Foreskin keratinocyte (primary cell): ENCODE measurements around a stretch of chr11.

DNA sequence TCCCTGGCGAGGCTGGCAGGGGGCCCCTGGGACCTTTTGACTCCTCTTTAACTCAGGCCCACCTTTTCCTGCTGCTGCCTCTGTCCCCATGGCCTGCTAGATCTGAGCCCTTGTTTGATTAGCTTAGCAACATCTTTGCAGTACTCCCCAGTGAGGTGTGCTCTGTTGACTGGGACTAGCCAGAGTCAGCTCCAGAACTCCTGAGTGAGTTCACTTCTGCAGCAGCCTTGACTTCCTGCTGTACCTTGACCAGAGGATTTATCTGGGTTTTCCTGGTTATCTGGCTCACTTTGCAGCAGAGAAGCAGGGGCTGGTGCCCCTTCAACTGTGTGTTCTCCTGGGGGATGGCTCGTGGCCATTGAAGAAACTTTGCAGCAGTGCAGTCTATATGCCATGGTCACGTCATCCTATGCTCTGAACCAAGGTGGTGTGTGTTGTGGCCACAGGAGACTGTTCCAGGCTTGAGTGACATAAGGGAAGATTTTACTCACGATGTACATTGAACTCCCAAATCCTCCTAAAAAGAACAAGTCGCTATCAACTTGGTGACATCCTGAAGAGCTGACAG lies 183.7 kb downstream of the DBX1 start:
- RAMPAGE, total RNA, result no peak

DNA sequence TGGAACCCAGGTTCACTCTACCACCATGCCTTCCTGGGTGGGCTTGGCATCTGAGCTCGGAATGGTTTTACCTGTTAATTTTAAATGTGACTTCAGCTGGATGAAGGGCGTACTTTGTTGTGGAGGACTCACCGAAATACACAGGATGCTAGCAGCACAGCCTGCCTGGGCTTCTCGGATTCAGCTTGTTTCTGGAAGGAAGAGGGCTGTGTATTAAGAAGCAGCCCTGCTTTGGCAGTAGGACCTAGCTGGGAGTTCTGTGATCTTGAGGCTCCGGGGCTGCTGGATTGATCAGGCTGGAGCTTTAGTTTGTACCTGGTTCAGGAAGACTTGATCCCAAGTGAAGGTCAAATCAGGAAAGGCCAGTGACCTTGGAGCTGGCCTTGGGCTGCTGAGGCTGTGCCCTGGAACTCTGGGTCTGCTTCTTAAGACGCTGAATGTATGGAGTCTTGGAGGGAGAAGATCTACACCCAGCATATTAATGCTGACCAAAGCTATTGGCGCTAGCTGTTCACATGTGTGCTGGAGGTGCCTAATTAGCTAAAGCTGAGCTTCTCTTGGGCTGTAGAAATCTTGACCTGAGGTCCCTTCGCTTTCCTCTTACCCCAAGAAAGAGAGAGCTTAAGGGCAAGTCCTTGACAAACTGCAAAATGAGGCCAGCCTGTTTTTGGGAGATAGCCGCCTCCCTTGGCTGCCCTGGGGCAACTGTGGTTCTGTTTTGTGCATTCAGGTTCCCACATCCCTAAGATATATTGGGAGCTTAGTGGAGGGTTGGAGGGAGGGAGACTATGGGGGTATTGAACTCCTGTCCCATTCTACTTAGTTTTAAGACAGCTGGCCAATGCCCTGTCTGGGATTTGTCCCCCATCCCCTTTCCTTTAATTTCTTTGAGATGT lies 136.0 kb downstream of the DBX1 start:
- RAMPAGE, total RNA, result no peak

- RAMPAGE, total RNA, result no peak
Observed at GRCh38 chr11:20042197-20042886, 117.9 kb downstream of the DBX1 start.

- RAMPAGE, total RNA, result no peak
Observed at GRCh38 chr11:20048683-20049518, 111.4 kb downstream of the DBX1 start.

DNA sequence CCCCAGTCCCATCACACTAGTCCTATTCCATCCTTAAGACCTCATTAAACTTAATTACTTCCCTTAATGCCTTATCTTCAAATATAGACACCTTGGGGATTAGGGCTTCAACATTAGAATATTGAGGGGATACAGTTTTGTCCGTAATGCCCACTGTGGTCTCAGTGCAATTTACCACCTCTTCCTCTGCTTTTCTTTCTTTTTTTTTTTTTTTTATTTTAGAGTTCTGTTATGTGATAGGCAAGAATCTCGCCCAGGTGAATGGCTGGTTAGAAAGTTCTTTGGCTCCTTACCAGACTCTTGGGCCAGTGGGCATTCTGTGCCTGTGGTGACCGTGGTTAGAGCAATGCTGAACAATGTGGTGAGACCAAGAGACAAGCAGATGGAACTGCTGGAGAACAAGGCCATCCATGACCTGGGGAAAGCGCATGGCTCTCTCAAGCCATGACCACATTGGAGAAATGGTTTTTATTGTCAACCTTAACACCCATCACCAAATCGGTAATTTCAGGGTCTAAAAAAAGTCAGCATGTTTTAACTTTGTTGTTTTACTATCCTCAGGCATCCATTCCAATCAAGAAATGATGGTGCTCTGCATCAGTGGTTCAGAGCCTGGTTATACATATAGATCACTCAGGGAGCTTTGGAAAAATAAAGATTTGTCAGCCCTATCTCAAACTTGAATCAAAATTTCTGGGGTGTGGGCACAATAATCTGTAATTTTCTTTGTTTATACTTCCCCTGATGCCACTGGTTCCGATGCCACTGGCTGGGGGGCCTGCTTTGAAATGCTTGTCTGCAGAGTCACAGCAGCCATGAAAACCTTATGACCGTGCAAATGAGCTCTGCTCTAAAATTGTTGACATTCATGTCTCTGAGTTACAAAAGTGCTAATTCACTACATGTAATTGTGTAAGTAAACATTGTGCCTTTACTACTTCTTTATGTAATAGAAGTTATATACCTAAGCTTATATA lies 4.5 kb upstream of the PRMT3 start:
- RAMPAGE, total RNA, result no peak

DNA sequence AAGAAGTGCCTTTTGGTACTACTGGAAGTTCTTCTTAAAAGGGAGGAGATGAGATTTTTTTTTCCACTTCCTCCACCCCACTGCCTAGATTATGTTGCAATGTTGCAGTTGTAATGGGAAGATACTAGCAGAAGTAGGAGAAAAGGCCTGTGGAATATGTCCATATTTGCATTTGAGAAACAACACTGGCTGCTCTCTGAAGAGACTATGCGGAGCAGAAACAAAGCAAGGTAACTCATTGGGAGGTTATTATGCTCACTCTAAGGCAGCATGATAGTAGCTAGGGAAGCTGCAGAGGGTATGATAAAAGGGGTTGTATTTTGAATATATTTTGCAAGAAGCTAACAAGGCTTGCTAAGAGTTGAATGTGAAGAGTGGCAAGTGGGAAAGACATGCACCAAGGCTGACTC lies 280.5 kb upstream of the ANO5 start:
- RAMPAGE, total RNA, result no peak

GRCh38 chr11:22076219-22076920 lies 116.5 kb upstream of the ANO5 start:
- RAMPAGE, total RNA, result no peak

GRCh38 chr11:22147840-22148311 lies 45.0 kb upstream of the ANO5 start:
- RAMPAGE, total RNA, result no peak

DNA sequence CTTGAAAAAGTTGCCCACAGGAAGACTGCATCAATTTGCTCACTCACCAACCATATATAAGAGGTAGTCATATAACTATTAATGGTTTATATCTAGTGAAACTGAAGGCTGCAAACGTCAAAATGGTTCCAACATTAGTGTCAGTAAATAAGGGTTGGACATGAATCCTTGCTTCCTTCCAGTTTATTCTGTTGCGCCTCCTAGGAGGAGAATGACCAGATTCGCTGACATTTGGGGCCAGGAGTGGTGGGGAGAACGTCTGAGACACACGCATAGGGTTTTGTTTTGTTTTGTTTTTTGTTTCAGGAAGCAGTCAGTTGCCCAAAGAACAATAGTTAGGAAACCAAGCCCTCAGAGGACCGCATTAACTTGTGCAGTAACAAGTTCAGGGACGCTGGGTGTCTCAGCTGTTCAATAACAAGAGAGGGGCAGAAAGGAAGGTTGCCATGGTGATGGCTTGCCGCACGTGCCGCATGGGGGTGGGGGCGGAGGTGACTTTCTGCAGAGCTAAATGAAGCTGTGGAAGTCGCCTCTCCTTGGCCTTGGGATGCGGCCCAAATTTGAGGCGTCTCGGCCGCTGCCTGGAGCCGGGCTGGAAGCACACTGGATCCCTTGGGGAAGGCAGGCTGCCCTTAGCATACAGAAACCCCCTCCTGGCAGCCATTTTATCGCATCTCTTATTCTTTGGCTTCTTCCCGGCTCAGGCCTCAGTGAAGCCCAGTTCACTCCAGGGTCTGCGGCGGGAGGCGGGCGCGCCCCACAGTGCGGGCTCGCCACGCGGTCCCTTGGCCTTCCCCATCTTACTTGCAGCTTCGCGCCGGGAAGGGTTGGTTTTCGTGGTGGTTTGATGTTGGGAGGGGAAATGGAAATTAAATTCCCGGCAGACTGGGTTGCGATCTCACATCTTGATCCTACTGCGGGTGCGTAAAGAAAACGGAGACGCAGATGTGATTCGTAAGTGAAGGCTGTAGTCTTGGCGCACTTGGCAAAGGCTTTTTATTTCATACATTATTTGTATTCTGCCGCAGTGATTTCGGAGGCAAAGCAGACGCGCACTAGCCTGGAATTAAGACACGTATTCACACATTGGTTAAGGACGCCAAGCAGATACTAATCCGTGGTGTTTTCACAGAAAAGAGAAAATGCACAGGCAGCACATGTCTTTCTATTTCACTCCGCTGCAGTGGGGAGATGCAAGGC lies 94.2 kb downstream of the SLC17A6 start:
- RAMPAGE, total RNA, result no peak

GRCh38 chr11:25924512-25924782 lies 407.5 kb upstream of the ANO3 start:
- RAMPAGE, total RNA, result no peak

- RAMPAGE, total RNA, result no peak
Observed at GRCh38 chr11:26965442-26966010, 28.4 kb upstream of the FIBIN start.

DNA sequence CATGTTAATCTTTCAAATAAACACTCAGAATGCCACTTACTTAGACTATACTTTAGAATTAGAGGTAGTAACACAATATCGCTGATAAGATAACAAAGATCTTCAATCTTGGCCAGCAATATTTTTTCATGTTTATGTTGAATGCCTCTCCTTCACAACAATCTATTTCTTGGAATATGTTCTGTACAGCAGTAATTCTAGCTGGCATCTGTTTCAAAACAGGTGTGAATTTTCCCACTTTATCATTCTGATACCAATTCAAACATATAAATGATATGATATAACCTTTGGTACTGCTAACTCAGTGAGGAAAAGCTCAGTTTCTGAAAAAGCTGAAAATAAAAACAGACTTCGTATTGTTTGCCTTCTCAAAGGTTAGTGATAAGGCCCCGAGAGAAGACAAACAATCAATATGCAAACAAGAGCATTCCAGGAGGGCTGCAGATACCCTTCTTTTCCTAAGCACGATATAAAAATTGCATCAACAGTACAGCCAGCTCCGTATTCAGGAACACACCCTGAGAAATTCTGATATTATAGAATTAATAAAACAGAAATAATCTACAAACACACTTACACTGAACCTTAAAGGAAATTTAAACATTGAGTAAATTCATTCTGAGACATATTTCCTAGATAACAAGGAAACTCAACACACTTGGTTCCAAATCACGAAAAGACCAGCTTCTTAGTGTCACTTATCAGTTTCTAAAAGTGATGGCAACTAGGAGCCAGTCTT lies 11.2 kb upstream of the CCDC34 start:
- RAMPAGE, total RNA, result no peak

DNA sequence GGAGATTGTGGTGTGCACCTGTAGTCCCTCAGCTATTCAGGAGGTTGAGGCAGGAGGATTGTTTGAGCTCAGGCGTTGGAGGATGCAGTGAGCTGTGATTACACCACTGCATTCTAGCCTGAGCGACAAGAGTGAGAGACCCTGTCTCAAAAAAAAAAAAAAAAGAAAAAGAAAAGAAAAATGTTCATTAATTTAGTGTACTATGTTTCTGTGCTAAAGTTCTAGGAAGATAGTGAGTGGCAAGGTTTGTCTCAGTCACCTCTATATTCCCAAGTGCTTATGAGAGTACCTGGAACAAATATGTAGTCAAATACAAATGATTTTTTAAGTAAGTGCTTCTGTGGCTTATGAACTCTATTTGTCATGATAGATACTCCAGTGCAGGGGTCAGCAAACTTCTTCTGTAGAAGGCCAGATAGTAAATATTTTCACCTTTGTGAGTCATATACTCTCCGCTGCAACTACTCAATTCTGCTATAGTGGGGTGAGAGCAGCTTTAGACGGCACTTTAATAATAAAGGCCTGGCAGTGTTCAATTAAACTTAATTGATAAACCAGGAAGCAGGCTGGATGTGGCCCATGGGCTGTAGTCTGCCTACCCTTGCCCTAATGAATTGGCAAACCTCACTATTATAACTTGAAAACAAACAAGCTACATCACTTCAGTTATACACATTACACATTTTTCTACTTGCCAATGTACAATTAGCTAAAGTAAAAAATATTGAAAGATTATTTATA lies 12.3 kb upstream of the CCDC34 start:
- RAMPAGE, total RNA, result no peak

DNA sequence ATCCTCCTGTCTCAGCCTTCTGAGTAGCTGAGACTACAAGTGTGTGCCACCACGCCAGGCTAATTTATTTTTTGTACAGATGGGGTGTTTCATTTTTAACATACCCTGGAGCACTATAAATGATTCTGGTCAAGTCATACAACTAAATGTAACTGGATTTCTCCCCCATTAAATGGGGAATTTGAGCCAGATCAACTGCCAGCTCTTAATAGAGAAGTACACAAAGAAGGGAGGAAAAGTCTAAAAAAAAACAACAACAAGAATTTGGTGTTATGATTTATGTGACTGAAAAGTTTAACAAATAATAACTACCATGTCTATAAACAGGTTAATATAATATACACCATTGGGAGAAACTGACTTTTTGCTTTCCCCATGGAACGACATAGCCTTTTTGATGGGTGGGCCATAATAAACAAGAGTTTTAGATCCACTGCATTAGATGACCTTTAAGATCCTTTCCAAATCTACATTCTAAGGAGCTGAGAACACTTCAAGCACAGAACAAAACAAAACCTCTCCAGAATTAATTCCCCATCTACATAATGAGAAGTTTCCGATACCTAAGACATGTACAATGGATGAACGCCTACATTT lies 17.4 kb downstream of the LGR4 start:
- RAMPAGE, total RNA, result no peak

DNA sequence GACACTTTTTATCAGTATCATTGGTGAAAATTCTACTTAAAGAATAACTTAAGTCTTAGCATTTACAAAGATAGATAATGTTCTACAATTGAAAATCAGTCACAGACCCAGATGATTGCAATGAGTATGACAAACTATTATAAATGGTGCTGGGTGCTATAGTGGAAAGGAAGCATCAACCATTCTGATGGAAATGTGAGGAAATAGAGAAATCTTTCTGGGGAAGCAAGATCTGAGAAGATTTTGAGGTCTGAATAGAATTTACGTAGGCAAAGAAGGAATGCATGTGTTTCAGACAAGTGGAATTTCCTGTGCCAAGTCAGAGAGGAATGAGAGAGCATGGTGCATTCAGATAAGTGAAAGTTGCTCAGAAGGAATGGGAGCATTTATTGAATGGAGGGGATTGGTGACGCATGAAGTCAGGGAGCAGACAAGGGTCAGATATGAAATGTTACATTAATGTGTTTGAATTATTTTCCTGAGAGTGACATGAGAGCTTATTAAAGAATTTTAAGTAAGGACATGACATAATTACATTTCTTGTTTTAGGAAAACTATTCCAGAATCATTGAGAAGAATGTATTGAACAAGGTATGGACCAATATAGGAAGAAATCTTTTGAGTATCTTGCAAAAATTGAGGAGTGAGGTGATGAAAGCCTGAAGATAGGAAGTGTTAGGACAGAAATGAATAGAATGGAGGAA lies 725.5 kb downstream of the METTL15 start:
- RAMPAGE, total RNA, result no peak

GRCh38 chr11:29119523-29120816 lies 896.9 kb downstream of the KCNA4 start:
- RAMPAGE, total RNA, result no peak

- RAMPAGE, total RNA, result no peak
Observed at GRCh38 chr11:29781163-29781685, 235.6 kb downstream of the KCNA4 start.

GRCh38 chr11:30342453-30343339 lies 19.8 kb downstream of the ARL14EP start:
- RAMPAGE, total RNA, result no peak

DNA sequence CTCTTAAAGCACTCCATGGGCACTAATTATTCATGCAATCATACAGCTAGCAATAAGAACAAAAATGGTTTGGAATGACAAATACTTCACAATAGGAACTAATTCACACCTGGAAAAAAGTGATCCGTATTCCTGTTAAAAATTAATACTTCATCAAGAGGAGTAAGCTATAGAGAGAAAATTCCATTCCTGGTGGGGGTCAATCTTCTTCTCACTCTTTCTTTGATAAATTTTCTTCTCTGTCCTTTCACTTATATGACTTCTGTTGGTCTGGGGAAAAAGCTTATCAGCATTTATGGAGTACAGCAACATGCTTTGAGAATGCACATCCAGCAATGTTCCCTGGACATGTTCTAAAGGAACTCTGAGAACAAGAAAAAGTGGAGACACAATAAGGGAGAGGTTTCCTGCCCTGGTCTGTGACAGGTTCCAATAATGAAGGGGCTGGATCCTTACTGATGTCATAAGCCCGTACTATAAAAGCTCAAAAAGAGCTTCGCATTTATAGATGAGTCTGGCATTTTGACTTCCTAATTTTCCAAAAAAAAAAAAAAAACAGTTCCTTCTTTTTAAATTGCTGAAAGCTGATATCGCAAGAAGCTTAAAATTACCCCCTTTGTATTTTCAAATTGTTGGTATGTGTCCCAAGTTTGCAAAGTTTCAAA lies 129.2 kb downstream of the MPPED2 start:
- RAMPAGE, total RNA, result no peak

DNA sequence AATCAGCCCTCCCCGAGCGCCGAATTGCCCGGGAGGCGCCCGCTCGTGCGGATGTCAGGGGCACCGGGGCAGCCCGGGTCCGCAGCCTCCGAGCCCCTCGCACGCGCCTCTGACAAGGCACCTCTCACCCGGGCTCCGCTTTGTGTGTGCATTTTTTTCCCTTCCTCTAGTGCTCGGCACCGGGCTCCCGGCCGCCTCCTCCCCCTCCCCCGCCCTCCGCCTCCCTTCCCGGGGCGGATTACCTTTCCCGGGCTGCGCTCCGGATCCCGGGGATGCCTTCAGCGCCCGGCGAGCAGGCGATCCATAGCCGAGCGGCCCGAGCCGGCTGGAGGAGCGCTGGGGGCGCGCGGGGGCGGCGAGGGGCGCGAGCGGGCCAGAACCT lies 362 bp downstream of the MPPED2 start:
- RAMPAGE, total RNA, result no peak